ENCODE measurements around the gene ZDHHC7.

GRCh38 chr16:85005128-85006040, 6.0 kb downstream of the ZDHHC7 start:
- PRO-cap, 8 experiments: no peak in any of the 8 experiments

GRCh38 chr16:85011370-85011684, at the start of gene ZDHHC7:
TSS of gene ZDHHC7 (minus strand) at chr16:85011535.
- PRO-cap, 8 experiments: peak in 8 of 8 experiments; most common plus-strand start chr16:85011584 (in 7); most common minus-strand start chr16:85011505 (in 4)

GRCh38 chr16:85082409-85083214, 29.7 kb downstream of the CIBAR2 start:
- PRO-cap, 8 experiments: no peak in any of the 8 experiments

DNA sequence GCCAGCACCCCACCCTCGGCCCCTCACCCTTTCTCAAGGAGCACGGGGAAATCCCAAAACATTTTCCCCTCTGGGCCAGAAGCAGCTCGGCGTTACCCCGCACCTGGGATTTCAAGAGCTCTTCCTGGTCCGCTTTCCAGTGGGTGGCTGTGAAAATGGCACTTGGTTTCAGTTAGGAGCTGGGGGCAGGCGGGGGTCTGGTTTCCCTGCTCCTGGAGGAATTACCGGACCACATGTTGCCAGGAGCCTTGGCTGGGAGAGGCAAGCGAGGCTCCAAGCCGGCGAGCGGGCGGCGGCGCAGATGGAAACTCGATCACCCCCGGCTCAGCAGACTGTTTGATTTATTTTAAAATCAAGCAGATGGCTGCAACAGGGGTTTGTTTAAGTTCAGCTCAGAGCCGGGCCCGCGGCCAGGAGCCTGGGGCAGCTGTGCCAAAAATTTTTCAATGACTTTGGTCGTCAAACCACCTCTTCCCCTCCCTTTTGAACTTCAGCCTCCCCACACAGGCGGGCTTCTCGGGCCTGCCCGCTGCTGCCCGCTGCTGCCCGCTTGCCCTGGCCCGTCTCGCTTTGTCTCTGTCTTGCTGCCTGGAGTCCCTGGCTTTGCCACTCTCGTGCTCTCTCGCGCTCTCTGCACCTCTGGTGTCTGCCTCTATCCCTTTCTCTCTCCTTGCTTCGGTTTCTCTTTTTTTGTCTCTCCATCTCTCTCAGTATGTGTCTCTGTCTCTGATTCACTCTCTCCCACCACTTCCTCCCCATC, 108.0 kb upstream of the CIBAR2 start:
- PRO-cap, 8 experiments: no peak in any of the 8 experiments

GRCh38 chr16:85329257-85329855, 217.1 kb upstream of the CIBAR2 start:
- PRO-cap, 8 experiments: no peak in any of the 8 experiments

GRCh38 chr16:85334637-85335153, 222.4 kb upstream of the CIBAR2 start:
- PRO-cap, 8 experiments: no peak in any of the 8 experiments

DNA sequence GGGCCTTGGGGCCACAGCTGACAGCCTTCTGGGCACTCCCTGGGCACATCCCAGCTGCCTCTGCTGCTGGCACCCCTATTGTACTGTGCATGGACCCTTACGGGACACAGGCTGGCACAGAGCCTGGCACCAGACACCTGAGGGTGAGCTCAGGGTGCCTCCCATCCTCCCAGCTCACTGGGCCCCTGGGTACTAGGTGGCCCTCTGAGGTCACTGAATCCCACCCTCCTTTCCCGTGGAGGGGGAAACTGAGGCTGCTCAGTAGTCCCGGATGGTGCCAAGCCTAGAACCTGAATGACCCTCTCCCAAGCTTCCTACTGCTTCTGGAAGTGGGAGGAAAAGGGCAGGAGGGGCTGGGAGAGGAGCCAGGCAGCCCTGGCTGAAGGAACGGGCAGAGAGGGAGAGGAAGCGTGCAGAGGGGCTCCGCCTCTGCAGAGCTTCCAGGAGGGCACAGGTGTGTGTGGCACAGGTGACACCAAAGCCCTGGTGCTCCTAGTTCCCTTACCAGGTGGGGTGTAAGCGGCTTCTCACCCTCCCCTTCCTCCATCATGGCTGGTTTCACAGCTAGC, 241.5 kb upstream of the GSE1 start:
- PRO-cap, 8 experiments: no peak in any of the 8 experiments

DNA sequence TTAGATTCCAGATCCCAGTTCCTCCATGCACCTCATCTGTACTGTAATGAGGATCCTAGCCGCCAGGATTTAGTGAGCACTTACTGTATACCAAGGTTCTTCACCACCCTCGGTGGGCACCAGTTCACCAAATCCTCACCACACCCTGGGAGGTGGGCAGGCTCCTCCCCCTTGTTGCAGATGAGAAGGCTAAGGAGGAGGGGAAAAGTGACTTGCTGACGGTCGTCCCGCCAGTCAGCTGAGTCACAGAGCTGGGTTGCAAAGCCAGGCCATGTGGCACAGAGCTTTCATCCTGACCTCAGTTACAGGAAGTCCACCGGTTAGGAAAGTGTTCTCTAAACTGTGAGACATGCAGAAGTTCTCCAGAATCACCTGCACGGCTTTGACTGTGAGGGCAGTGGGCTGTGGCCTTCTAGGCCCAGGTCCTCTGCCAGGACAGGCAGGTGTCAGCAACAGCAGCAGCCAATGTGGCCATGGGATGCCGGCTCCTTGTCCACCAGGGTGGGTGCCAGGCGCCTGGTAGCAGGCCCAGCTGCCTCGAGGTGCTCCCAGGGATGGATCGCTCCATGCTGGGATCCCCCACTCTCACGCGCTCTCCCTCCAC, 240.3 kb upstream of the GSE1 start:
- PRO-cap, 8 experiments: no peak in any of the 8 experiments

DNA sequence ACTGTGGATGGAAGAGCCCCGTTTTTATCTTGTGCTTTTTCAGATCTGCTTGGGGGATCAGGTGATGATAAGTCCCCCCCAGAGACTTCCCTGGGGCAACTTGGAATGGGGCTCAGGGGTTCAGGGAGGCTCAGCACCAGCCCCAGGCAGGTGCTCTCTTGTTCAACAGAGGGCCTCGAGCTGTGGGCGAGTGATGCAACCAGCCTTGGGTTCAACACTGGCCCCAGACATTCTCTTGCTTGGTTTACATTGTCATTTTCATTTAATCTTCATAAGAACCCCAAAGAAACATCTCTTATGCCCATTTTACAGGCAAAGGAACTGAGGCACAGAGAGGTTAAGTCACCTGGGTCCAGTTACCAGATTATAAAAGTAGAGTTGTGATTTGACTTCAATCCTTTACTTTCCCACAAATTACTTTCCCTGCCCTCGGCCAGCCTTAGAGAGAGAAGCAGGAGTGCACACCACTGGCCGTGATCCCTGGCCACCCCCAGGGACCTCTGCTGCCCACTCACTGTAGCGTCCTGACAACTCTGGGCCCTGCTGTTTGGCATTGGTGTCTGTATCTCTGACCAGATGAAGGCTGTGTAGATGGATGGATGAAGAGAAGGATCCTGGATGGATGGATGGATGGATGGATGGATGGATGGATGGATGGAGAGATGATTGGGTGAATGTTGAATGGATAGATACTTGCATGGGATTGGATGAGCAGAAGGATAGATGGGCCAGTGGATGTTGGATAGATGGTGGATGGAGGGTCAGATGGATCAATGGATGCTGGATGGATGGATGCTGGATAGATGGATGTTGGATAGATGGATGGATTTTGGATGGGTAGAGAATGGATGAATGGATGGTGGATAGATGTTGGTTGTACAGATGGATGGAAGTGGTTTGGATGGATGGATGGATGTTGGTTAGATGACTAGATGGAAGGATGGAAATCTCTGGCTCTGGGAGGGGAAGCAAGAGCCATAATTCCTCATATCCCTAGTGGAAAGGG, 179.8 kb upstream of the GSE1 start:
- PRO-cap, 8 experiments: no peak in any of the 8 experiments

DNA sequence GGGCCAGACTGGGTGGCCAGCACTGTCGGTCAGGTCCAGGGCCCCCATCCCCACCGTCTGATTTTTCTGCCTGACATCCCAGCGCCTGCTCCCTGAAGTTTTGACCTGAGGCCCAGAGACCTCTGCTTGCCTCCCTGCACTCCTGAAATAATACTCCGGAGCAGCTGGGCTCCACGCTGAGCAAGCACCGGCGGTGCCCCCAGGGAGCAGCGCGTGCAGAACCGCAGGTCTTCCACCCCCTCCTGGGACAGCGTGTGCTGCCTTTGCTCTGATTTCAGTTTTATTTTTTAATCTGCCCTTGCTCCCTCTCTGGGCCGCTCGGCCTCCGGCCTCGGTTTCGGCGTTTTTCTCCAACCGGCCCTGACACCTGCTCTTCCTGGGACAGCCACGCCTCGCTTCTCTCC, 132.4 kb upstream of the GSE1 start:
- PRO-cap, 8 experiments: no peak in any of the 8 experiments

DNA sequence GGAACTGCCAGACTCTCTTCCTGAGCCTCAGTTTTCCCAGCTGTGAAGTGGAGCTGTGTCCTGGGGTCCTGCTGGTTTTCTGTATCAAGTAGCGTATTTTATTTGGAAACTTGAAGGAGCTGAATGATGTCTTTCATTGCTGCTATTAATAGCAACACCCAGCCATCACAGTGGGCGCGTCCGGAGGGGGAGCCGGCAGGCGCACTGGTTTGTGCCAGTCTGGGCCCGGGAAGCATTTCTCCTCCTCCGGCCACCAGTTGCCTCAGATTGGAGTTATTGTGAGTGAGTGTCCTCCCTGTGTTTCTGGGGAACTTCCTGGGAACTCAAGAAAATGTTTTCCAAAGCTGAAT, 39.6 kb upstream of the GSE1 start:
- PRO-cap, 8 experiments: no peak in any of the 8 experiments

- PRO-cap, 8 experiments: no peak in any of the 8 experiments
These were observed 26.9 kb upstream of the GSE1 start for GRCh38 chr16:85585988-85586760.

DNA sequence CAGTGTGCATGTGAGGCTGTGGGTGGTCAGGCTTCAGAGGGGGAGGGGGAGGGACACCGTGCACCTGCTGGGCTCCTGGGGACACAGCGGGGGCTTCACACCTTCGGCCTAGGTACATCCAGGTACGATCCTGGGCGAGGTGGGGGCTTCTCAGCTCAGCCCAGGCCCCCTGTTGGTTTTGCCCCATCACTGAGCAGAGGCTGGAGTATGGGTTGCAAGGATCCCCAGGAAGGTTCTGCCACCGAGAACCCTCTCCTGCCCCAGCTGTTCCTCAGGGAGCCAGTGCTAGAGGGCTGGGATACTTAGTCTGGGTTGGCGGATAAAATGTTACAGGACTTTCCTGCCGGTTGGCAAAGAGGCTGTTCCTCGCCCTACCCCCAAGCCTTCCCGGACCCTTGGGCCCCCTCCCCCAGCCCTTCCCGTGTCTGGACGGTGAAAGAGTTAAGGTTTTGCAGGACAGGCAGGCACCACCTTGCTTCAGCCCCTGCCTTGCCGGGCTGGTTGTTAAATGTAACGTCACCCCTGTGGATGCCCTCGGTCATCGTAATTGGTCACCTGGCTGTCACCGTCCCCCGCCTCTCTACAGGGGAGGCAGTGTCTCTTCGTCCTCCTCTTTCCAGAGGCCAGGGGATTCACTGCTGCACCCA, 25.6 kb upstream of the GSE1 start:
- PRO-cap, 8 experiments: peak in 2 of 8 experiments; most common plus-strand start position 192 of the sequence (in 1)

- PRO-cap, 8 experiments: peak in 3 of 8 experiments; most common plus-strand start chr16:85615907 (in 3)
These were observed 2.8 kb downstream of the GSE1 start for GRCh38 chr16:85615733-85616549.

DNA sequence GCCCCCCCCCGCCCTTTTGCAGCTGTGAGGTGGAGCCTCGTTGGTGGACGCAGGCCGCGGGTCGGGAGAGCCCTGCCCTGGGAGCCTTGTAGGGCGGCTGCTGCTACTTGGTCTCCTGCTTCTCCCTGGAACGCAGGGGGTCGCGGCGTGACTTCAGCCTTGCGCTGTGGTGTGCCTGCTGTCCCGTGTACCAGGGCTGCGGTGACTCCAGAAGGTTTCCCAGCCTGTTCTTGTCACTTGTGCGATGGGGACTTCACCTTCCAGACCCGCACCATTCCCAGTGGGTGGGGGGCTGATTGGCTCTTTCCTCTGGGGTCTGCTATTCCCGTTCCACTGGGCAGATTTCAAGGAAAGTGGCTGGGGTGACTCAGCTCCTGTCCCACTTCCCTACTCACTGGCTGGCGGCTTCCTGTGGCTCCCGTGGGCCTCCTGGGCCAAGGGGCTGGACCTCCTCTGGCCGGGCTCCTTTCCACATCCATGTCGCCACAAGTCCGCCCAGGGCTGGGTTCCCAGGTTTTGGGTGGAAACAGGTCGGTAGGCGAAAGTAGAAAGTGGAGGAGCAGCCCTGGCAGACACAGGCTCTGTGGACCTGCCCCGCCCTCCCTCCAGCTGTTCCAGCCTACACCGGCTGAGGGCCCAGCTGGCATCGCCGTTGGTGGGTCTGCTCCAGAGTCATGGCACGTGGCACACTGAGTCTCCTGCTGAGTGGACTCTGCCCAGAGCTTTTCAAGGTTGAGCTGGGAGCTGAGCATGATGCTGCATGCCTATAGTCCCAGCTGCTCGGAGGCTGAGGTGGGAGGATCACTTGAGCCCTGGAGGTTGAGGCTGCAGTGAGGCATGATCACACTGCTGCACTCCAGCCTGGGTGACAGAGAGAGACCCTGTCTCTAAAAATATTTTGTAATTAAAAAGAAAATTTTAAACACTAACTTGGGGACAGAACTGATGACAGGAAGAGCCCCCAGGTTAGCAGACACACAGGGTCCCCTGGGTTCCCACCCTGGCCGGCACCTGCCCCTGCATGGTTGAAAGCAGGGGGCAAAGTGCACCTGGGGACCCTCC, 28.6 kb downstream of the GSE1 start:
- PRO-cap, 8 experiments: no peak in any of the 8 experiments

GRCh38 chr16:85662954-85663691, 25.6 kb downstream of the GINS2 start:
- PRO-cap, 8 experiments: peak in 1 of 8 experiments; most common plus-strand start chr16:85663186 (in 1)

DNA sequence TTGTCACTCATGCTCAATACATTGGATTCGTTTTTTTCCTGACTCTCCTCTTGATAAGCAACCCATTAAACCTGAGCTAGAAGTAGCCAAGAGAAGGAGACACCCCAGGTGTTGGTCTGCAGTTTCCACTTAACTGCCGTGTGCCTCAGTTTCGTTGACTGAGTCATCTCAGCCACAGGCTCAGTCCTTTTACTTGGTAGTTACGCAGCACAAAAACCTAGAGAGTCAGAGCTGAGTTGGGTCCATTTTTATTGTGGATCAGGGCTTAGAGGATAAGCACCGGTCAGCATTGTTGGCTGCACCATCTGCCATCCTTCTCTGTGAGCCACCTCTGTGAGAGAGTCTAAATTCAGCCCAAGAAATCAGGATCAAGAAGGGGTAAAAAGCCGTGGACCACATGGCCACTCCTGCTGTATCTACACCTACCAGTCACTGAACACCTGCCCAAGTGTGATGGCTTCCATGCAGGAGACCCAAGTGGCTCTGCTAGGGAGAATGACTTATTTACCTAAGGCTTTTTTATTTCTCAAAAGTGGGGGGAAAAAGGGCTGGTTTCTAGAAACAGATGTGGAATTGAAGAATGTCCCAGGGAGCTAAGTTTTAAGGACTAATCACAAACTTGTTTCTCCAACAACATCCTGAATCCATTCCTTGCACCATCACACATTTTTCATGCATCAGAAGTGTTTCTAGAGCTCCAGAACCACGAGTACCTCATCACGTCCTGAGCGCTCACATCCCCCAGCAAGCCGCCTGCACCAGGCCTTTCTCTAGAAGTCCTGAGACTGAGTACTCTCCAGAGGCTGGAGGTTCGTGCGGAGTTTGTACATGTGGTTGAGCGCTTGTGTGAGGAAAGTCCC, 11.1 kb downstream of the GINS2 start:
- PRO-cap, 8 experiments: no peak in any of the 8 experiments

DNA sequence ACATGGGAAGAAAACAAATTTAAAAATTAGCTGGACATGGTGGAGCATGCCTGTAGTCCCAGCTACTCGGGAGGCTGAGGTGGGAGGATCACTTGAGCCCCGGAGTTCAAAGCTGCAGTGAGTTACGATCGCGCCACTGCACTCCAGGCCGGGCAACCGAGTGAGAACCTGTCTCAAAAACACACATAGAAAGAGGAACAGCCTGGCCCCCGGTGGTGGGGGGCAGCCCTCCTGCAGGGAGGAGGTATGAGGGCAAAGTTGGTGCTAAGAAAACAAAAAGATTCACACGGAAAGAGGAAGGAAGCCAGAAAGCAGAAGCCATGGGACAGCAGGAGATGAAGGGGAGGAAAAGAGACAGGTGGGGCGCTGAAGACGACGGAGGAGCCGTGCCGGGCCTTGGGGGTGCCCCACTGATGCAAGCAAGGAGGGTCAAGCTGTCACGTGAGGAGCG, 8.2 kb upstream of the C16orf74 start:
- PRO-cap, 8 experiments: peak in 3 of 8 experiments; most common plus-strand start position 336 of the sequence (in 1); most common minus-strand start position 162 of the sequence (in 3)

- PRO-cap, 8 experiments: peak in 3 of 8 experiments; most common plus-strand start chr16:85803513 (in 3)
These were observed 4.0 kb downstream of the COX4I1 start for GRCh38 chr16:85803350-85803964.

DNA sequence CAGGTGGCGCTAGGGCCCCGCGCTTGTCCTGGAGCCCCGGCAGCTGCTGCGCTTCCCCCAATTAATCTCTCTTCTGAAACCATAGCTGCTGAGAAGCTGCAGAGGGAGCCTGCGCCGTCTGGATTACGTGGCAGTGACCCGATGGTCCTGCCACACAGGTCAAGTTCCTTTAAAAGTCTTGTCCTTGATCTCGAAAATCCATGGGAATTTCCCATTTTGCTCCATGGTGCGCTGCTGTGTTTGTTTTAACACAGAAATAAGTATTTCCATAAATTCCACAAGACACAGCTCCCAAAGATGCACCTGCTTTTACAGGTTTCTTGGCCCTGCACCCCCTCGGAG, 22.0 kb downstream of the COX4I1 start:
- PRO-cap, 8 experiments: no peak in any of the 8 experiments